ENCODE results near the gene NHLRC1.

GRCh38 chr6:17279087-17279417 lies 2.1 kb upstream of the RBM24 start:
- PRO-cap, 2 experiments, result no peak in any of the 2 experiments

GRCh38 chr6:17581306-17581785 lies 18.8 kb upstream of the FAM8A1 start:
- PRO-cap, 2 experiments, result no peak in any of the 2 experiments

- PRO-cap, 2 experiments, result no peak in any of the 2 experiments
Measured at GRCh38 chr6:17589265-17590021, 10.7 kb upstream of the FAM8A1 start.

GRCh38 chr6:17603993-17604269 lies 3.8 kb downstream of the FAM8A1 start:
- PRO-cap, 2 experiments, result no peak in any of the 2 experiments

GRCh38 chr6:17674619-17676026 lies 31.6 kb downstream of the NUP153 start:
- PRO-cap, 2 experiments, result no peak in any of the 2 experiments

- PRO-cap, 2 experiments, result no peak in any of the 2 experiments
Measured at GRCh38 chr6:17932282-17932893, 55.0 kb downstream of the KIF13A start.

DNA sequence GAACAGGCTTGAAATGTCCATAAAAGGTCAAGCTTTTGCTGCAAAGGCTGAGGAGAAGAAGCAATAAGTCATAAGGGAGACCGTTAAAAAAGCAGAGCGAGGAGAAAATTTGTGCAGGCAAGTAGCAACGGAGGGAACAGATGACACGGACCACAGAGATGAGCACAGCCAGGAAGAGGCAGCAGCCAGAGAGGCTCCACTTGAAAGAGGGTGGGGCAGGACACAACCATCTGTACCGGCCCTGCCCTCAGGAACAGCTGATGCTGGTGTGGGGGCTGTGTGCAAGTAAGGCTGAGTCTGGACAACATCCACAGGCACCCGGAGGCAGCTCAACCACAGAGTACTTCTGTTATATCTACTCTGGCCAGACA lies 25.1 kb downstream of the KIF13A start:
- PRO-cap, 2 experiments, result no peak in any of the 2 experiments

- PRO-cap, 2 experiments, result peak in 1 of 2 experiments; most common plus-strand start chr6:18122735 (in 1); most common minus-strand start chr6:18122644 (in 1)
Measured at GRCh38 chr6:18122157-18122956, at the start of gene NHLRC1. NHLRC1 (minus strand) TSS chr6:18122677.

GRCh38 chr6:18141692-18142253 lies 13.1 kb downstream of the TPMT start:
- PRO-cap, 2 experiments, result no peak in any of the 2 experiments

DNA sequence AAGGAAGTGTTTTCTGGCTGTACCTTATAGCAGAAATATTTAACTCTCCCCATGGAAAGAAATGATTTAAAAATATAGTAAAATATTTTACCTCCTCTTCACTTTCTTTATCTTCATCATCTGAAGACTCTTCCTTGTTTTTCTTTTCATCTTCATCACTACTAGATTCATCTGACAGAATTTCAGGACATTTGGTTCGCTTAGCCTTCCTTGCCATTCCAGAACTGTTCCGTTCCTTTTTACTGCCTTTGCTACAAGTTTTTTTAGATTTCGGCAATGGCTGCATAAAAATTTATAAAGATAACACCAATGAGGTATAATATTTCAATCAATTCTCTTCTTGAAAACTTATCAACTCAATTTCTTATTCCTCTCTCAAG lies 14.8 kb downstream of the DEK start:
- PRO-cap, 2 experiments, result no peak in any of the 2 experiments

- PRO-cap, 2 experiments, result no peak in any of the 2 experiments
Measured at GRCh38 chr6:18256314-18256513, 8.1 kb downstream of the DEK start.

DNA sequence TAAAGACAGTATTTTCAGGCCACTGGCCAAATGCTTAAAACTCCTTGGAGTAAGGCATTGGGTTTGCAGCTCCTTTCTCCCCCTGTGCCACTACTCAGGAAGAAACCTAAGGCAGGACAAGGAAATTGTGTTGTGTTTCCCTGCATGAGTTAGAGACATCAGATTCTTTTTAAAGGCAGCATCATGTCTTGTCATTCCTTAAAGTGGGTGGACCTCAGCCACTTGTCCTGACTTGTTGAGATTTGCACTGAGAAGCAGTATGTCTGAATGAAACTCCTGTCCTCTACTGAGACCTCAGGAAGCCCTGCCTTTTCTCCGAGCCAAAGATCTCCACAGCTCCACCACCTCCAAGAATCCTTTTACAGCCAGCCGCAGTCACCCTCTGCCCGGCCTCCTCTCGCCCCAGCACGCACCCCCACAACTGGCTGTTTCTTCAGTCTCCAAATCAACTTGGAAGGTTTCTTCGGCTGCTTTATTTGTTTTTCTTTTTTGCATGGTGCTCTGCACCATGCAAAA lies 46.0 kb upstream of the RNF144B start:
- PRO-cap, 2 experiments, result no peak in any of the 2 experiments

DNA sequence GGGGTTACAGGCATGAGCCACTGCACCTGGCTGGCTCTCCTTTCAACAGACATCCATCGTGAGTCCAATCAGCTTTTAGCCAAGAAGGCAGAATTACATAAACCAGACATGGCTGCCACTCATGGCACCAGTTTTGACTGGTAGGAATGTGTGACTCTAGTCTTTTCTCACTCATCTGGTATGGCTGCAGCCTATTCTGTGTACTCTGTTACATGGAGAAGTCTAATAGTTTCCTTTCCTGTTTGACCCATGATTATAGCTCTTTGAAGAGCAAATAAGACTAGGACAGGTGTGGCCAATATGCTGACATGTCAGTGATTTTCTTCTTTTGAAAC lies 27.0 kb upstream of the RNF144B start:
- PRO-cap, 2 experiments, result peak in 1 of 2 experiments; most common minus-strand start position 186 of the sequence (in 1)

DNA sequence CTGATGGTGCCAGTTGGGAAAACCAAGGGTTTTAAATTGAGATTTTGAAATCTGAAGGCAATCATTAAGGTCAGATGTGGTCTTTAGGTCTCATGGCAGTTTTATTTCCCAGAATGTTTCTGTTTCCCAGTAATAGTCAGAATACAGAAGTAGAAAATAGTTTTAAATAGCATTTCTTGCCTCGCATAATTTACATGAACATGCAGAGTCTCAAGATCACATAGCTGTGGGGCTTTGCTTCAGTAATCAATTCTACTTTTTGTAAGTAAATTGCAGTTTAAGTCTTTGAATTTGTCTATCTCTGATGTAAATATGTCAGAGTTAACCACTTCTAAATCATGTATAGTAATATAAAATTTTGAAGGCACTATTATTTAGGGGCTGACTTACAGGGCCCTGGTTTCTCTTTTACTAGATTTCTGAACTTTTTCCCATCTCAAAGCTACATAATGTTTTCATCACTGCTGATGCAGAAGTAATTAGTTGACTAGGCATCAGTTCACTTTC lies 58.2 kb downstream of the RNF144B start:
- PRO-cap, 2 experiments, result no peak in any of the 2 experiments

DNA sequence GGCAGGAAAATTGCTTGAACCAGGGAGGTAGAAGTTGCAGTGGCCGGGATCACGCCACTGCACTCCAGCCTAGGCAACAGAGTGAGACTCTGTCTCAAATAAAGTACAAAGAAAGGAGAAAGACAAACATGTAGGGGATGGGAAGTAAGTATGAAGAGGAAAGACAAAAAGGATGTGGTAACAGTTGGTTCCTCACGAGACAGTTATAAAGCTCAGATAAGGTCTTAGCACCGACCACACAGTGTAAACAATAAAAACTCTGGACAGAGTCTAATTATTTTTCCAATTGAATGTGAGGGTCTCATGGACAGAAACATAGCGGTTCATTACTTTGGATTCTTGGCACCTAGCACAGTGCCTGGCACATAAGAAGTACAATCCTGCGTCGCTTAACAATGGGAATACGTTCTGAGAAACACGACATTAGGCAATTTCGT lies 38.4 kb downstream of the MBOAT1 start:
- PRO-cap, 2 experiments, result no peak in any of the 2 experiments

DNA sequence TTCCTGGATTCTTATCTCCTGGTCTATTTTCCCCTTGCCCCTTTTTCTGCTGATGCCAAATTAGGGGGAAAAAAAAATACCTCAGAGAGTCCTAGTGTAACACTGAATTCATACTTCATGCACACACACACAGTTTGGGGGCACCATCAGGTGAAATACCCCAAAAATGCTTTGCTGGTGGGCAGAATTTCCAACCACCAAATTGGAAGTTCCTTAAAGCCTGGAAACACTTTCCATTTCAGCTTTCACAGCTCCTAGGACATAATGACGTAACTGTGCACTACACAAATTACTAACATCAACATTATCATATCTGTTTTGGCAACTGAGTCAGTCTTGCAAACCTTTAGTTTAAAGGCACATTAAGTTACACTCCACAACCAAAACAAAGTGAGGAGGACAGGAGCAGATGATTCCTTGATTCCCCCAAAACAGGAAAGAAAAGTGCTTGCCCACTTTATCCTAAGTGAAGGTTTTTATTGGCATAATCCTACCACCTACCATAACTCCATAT lies 3.6 kb downstream of the MBOAT1 start:
- PRO-cap, 2 experiments, result no peak in any of the 2 experiments

DNA sequence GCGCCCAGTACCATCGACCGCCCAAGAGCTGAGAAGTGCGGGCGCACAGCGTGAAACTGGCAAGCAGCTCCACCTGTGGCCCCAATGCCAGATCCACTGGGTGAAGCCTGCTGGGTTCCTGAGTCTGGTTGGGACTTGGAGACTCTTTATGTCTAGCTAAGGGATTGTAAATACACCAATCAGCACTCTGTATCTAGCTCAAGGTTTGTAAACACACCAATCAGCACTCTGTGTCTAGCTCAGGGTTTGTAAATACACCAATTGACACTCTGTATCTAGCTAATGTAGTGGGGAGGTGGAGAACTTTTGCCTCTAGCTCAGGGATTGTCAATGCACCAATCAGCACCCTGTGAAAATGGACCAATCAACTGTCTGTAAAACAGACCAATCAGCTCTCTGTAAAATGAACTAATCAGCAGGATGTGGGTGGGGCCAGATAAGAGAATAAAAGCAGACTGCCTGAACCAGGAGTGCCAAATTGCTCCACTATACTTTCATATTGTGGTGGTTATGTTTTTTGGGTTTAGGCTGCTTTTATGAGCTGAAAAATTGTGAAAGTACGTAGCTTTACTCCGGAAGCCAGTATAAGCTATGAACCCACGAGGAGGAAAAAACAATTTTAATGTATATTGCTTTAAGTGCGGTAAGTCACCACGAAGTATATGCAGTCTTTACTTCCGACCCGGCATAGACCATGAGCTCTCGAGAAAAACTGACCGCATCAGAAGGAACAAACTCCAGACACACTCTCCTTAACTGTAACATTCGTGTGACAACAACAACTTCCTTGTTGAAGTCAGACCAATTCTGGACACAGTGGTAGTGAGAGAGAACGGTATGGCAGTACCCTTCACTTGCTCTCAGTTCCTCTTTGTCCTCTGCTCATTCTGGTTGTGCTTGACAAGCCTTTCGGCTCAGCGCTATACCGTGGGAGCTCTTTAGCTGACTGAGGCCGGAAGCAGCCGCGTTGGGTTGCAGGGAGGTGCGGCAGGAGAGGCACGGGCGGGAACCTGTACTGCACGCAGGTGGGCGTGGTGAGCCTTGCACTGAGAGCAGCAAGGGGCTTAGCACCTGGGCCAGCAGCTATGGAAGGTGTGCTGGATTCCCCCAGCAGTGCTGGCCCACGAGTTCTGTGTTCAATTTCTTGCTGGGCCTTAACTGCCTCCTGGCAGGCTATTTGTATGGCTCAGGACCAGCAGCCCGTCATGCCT lies 82.0 kb upstream of the E2F3 start:
- PRO-cap, 2 experiments, result no peak in any of the 2 experiments

GRCh38 chr6:20416963-20417350 lies 15.3 kb downstream of the E2F3 start:
- PRO-cap, 2 experiments, result no peak in any of the 2 experiments

GRCh38 chr6:20534928-20535335 lies 675 bp downstream of the CDKAL1 start:
- PRO-cap, 2 experiments, result no peak in any of the 2 experiments

DNA sequence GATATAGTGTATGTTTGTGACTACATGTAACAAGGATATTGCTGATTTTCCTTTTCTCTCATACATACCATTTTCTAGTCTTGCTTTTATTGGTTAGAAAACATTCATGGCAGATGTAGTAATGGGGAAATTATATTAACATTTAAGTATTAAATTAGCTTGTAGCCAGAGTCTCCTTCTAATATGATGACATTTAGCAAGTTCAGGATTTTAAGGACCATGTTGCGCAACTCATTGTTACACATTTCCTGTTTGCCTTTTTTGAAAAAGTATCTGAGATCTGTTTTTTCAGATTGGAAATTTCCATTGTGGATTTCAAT lies 38.6 kb downstream of the CDKAL1 start:
- PRO-cap, 2 experiments, result no peak in any of the 2 experiments

Measured in cerebral cortex (tissue), 2 donors.